Fibroblast of villous mesenchyme (primary cell): ENCODE results near the gene ZNF462.

DNA sequence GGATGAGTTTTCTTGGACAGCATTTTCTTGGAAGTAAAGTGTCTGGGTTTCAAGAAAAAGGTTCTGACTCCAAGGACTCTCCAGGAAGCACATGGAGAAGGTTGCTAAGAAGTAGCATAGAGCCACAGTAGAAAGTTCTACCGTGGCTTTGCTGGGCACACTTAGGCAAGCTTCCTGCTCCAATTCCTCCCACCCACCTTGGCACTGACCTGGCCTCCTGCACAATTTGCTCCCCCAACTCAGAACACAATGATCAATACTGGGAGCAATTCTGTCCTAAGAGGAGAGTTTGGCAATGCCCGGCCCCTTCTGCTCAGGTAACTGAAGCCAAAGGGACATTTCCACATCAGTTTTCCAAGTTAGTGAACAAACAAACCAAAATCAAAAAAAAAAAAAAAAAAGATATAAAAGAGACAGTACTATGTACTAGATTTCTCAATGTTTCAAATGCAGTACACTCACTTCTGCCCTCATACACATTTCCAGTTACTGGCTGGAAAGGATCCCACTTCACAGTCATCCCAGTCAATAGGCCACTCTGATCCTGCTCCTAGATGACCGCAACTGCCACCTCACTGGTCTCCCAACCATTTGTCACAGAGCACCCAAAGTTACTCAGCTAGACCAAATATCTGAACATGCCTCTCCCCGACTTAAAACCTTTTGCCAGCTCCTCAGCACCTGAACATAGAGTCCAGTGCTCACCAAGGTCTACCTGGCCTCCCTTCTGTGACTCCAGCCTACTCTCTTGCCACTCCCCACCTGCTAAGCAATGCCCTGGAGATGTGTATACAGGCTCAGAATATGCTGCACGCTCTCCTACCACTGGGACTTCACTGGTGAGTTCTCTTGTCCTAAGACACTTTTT is 21.4 kb downstream of the ABCA1 start:
- CAGE, long polyA plus RNA = no peak

GRCh38 chr9:105006963-105007710 is 79.2 kb upstream of the ABCA1 start:
- CAGE, long polyA plus RNA = no peak

GRCh38 chr9:105656525-105657026 is 5.7 kb upstream of the TAL2 start:
- CAGE, long polyA plus RNA = no peak

- CAGE, long polyA plus RNA = no peak
Measured at GRCh38 chr9:105672856-105673313, 10.6 kb downstream of the TAL2 start.

DNA sequence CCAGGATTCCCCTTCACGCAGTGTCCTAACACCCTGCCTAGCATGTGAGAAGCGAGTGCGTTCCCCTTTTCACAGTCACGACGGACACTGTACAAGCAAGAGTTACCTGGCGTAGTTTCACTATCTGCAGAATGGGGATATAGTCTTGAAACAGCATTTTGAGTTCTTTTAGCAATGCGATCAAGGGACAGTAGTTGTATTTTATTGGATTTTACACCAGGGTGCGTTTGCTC is 911 bp downstream of the TMEM38B start:
- CAGE, long polyA plus RNA = no peak

DNA sequence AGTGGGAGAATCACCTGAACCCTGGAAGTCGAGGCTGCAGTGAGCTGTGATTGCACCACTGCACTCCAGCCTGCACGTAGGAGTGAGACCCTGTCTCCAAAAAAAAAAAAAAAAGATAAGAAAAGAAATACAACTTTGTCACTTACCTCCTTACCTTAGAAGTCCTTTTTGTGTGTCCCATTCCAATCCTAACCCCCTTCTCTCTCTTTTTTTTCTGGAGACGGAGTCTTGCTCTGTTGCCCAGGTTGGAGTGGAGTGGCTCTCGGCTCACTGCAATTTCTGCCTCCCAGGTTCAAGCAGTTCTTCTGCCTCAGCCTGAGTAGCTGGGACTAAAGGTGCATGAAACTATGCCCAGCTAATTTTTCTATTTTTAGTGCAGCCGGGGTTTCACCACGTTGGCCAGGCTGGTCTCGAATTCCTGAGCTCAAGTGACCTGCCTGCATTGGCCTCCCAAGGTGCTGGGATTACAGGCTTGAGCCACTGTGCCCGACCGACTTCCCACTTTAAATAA is 17.4 kb downstream of the TMEM38B start:
- CAGE, long polyA plus RNA = no peak

GRCh38 chr9:106755563-106756383 is 107.2 kb upstream of the ZNF462 start:
- CAGE, long polyA plus RNA = no peak

- CAGE, long polyA plus RNA = no peak
Measured at GRCh38 chr9:106862807-106863584, at the start of gene ZNF462. Gene ZNF462, plus strand, starts transcription at chr9:106863166.

- CAGE, long polyA plus RNA = no peak
Measured at GRCh38 chr9:106868130-106868526, 5.2 kb downstream of the ZNF462 start.

GRCh38 chr9:106873937-106874717 is 11.2 kb downstream of the ZNF462 start:
- CAGE, long polyA plus RNA = no peak

DNA sequence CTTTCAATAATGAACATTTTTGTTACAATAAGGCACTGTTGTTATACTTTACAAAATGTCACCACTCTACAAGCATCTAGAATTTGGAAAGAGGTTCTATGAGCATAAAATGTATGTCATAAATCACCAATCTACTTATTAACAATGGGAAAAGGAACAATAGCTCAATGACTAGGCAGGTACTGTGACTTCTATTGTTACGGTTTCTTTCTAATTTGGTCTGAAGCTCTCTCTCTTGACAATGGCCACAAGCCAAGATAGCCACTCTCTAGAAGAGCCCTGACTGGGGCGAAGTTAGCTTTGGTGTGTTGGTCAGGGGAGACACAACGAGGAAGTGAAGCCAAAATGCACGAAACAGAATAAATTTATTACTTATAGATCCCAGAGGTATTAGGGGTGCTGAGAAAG is 9.5 kb upstream of the RAD23B start:
- CAGE, long polyA plus RNA = no peak

DNA sequence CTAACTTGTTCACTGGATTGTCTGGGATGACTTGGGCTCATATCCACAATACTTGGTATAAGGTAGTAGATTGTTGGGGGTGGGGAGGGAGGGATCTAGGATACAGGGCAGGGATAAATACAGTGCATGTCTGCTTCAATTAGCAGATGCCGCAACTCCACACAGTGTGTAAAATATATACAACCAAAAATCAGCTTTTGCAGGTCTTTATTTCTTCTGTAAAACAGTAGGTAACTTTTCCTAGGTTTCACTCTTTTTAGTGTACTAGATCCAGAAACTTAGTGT is 46.6 kb downstream of the RAD23B start:
- CAGE, long polyA plus RNA = no peak

GRCh38 chr9:107483355-107484669 is 5.8 kb downstream of the KLF4 start:
- CAGE, long polyA plus RNA = no peak

GRCh38 chr9:107491368-107492082 is 2.0 kb upstream of the KLF4 start:
- CAGE, long polyA plus RNA = no peak

GRCh38 chr9:107638577-107639411 is 149.2 kb upstream of the KLF4 start:
- CAGE, long polyA plus RNA = no peak

GRCh38 chr9:107674999-107675213 is 185.3 kb upstream of the KLF4 start:
- CAGE, long polyA plus RNA = no peak

- CAGE, long polyA plus RNA = no peak
Measured at GRCh38 chr9:108271760-108272615, 583.8 kb downstream of the ACTL7B start.

DNA sequence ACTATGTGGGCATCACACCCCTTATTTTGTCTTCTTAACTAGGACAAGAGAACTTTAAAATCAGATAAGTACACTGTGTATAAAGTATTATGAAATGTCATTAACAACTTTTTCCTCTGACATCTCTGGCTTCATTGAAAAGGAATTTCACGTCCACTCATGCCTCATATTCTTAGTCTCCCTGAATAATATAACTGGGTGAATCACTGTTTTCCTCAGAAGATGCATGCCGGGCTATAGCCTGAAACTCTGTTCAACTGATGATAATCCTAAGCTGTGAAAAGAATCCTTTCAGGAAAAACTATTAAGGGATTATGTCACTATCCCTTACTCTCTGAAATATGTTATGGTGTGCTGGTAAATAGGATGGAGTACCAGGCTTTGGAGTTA is 415.7 kb downstream of the ACTL7B start:
- CAGE, long polyA plus RNA = no peak

DNA sequence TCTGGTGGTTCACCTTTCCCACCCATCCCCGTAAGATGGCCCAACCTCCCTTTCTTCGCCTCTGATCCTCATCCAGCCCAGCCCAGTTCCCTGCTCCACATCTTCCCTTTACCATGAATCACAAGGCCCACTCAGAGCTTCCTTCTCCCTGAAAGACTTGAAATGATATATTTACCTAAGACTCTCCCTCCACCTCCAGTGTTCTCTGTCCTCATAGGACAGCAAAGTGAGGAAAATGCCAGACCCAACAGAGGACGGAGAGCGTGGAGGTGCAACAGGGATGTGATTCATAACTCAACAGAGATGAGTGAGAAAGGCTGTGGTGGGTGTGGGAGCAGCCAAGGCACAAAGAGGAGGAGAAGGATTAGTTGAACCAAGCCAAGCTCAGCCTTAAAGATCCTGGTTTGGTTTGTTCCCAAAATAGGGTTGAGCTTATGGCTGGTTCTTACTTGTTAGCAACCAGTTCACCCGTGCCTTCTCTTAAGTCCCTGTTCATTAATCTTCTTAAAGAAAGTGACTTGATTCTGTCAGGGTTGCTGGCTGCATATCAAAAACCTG is 183.2 kb downstream of the ACTL7B start:
- CAGE, long polyA plus RNA = no peak

DNA sequence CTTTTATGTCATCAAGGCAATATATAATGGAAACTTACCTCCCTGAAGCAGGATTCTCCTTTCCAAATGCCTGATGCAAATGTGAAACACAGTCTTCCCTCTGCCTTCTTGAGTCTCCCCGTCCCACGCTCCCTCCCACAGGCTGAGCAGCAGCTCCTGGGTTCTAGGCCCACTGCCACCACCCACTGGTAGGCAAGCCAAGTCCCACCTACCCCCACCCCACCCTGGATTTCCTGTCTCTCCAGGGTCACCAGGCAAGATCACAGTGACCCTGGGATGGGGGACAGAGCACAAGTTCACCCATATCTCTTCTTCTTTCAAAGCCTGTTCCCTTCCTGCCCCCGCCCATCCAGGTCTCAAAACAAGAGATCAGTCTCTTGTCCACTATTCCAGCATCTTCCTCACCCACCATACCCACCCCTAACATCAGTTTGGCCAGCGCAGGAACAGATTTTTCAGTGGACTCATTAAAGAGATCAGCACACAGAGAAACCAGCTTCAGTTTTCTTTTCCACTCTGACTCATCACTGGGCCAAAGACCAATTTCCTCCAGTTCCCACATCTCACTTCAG is 151.5 kb downstream of the ACTL7B start:
- CAGE, long polyA plus RNA = no peak